ENCODE data around the gene OR1C1.

GRCh38 chr1:245984315-245984958 lies 522.6 kb downstream of the SMYD3 start:
- PRO-cap = no peak
- RAMPAGE, long total RNA, 3 experiments = no peak in any of the 3 experiments

- PRO-cap = no peak
- RAMPAGE, long total RNA, 3 experiments = no peak in any of the 3 experiments
These were observed 396.8 kb downstream of the SMYD3 start for GRCh38 chr1:246109998-246110912.

GRCh38 chr1:246219480-246220036 lies 287.5 kb downstream of the SMYD3 start:
- PRO-cap = no peak
- RAMPAGE, long total RNA, 3 experiments = no peak in any of the 3 experiments

DNA sequence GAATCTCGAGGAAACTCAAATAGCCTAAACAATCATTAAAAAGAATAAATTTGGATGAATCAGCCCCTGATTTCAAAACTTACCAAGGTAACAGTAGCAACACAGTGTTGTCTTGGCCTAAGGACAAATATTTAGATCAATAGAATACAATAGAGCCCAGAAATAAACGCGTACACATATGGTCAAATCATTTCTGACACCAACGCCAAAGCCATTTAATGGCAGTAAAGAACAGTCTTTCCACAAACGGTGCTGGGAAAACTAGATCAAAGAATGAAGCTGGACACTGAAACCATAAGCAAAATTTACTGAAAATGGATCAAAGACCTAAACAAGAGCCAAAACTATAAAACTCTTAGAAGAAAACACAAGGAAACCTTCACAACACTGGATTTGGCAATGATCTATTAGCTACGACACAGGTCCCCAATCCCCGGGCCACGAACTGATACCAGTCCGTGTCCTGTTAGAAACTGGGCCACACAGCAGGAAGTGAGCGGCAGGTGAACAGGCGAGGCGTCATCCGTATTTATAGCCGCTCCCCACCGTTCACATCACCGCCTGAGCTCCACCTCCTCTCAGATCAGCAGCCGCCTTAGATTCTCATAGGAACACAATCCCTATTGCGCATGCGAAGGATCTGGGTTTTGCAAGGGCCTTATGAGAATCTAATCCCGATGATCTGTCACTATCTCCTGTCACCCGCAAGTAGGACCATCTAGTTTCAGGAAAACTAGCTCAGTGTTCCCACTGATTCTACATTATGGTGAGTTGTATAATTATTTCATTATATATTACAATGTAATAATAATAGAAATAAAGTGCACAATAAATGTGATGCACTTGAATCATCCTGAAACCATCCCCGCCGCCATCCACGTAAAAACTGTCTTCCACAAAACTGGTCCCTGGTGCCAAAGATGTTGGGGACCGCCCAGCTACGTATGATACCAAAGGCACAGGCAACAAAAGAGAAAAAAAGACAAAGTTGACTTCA lies 11.9 kb downstream of the TFB2M start:
- PRO-cap = no peak
- RAMPAGE, long total RNA, 3 experiments = no peak in any of the 3 experiments

DNA sequence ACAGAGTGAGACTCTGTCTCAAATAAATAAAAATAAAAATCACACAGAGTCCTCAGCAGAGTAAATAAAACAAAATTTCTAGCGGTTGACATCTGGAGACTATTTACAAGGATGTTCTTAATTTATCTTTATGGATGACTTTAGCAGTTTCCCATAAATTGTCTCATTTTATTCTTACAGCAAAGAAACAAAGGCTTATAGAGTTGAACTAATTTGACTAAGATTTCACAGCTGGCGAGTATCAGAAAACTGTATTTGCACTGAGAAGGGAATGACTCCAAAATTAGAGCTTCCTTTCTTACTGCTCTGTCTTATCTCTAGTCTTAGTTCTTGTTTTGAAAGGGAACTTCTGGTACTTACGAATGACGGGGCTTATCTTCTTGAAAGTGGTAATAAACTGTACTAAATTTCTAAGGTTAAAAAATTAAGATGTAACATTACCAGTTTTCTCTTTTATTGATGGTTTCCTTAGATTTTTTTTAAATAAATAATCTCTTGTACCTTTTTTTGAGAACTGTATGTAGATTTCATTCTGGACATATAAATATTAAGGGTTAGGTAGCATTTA lies 13.6 kb downstream of the CNST start:
- PRO-cap = no peak
- RAMPAGE, long total RNA, 3 experiments = no peak in any of the 3 experiments

DNA sequence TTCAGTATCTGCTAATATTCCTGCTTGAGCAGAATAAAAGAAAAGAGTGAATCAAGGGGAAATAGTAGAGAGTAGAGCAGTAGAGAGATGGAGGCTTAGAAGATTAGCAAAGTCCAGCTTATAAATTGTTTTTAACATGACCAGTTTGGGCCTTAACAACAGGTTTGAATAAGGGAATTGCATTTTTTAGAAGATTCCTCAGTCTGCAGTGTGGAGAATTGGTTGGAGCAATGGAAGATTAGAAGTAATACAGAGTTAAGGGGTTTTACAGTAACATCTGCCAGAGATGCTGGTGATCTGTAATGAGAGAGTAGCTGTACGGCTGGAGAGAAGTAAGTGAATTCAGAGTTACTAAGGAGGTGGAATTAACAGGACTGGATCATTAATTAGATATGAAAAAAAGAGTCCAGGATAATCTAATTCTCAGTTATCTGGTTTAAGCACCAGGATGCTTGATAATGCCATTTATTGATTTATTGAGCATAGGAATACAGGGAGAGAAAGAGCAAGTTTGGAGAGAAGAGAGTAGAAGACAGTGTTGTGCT lies 34.0 kb downstream of the CNST start:
- PRO-cap = no peak
- RAMPAGE, long total RNA, 3 experiments = no peak in any of the 3 experiments

GRCh38 chr1:246681823-246682275 lies 42.4 kb upstream of the SCCPDH start:
- PRO-cap = no peak
- RAMPAGE, long total RNA, 3 experiments = no peak in any of the 3 experiments

DNA sequence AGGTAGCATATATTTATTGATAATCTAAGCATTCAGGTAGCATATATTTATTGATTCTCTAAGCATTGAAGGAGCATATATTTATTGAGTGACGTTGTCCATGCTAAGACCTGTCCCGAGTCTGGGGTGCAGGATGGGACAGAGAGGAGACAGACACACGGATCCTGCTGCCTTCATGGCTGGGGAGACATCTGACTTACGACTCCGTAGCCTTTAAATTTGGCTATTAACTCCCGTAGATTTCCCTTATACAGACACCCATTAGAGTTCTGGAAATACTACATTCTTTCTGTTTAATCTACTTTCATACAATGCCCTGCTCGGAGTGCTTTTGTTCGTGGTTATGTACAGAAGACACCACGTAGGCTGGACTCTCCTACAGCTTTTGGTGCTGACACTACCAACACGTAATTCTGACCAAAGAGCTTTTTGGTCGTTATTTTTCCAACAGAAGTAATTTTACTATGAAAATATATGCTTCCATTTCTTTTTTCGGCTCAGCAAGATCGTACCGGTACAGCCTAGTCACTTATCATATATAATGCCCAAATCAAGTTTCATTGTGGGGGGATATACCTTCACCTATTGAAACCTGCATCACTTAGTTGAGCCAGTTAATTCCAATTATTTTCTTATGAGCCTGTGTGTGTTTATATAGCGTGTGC lies 1.2 kb downstream of the SCCPDH start:
- PRO-cap = no peak
- RAMPAGE, long total RNA, 3 experiments = no peak in any of the 3 experiments

GRCh38 chr1:246726805-246727328 lies 2.7 kb downstream of the SCCPDH start:
- PRO-cap = no peak
- RAMPAGE, long total RNA, 3 experiments = no peak in any of the 3 experiments

GRCh38 chr1:246769221-246769866 lies 45.1 kb downstream of the SCCPDH start:
- PRO-cap = no peak
- RAMPAGE, long total RNA, 3 experiments = no peak in any of the 3 experiments

DNA sequence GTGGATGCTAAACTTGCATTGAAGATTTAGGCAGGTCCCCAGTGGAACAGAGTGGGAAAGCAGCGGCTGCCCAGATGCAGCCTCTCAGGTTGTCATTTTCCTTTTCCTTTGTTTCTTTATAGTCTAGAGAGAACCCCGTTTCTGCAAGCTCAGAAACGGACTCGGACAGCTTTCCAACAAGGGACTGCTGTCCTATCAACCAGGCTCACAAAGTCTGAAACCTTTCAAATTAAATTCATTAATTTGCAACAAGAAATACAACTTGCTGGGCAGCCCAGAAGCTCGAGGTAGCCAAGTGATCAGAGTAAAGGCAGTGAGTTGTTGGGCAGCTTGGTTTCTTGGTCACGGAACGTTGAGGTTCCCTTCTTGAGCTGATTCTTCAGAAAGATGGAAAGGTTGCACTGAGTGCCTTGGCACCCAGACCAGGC lies 55.0 kb downstream of the SCCPDH start:
- PRO-cap = no peak
- RAMPAGE, long total RNA, 3 experiments = no peak in any of the 3 experiments

DNA sequence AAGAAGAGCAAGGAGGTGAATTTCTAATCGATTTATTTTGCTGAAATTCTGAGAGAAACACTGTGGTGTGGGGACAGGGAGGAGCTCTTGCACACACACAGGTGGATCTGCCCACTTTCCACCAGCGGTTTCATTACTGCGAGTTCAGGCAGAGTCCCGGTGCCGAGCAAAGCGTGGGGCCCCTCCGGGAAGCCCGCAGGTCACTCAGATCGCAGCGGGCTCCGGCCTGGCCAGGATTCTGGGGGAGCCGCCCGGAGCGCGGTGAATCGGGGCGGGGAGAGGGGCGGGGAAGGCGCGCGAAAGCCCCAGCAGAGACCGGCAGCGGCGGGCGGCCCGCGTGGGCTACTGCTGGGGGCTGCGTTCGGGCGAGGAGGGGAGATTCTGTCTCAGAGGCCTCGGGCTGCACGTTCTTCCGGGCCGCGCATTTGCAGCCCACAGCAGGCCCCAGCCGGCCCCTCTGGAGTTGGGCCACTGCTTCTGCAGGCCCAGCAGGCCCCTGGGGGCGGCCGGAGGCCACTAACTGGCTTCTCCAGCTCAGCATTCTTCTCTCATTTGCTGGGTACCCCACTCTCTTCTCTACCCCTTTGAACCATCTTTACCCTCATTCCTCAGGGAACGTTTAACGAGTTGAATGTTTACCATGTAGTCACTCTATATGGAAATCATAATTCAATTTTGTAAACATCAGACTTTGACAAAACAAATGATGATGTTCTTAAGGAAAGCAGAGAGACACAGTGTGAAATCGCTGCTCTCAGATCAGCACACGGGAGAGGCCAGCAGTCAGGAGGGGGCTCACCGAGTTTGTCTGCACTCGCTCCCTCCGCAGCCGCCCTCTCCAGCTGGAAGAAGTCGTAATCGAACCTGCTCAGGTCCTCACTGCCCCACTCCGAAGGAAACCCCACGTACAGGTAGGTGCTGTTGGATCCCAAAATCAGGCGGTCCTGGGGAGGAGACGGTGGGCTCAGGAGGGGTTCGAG lies 64.9 kb downstream of the SCCPDH start:
- PRO-cap = no peak
- RAMPAGE, long total RNA, 3 experiments = no peak in any of the 3 experiments

DNA sequence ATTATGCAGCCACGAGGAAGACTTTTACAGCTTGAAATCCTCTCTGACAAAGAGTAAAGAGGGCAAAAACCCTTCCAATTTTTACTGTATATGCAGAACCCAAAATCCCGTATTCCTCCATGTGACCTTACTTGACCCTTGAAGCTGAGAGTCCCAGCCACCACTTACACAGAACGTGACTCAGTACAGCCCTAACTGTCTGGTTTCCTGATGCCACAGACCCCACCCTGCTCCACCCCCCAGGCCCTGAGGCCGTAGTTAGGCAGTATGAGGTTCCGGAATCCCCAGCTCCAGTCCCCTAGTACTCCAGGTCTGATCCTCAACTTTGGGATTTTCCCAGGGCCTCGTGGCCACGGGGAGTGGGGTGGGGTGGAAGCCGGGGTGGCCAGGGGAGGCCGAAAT lies 70.6 kb downstream of the SCCPDH start:
- PRO-cap = no peak
- RAMPAGE, long total RNA, 3 experiments = no peak in any of the 3 experiments

- PRO-cap = no peak
- RAMPAGE, long total RNA, 3 experiments = no peak in any of the 3 experiments
These were observed 56.5 kb downstream of the AHCTF1 start for GRCh38 chr1:246874926-246876009.

DNA sequence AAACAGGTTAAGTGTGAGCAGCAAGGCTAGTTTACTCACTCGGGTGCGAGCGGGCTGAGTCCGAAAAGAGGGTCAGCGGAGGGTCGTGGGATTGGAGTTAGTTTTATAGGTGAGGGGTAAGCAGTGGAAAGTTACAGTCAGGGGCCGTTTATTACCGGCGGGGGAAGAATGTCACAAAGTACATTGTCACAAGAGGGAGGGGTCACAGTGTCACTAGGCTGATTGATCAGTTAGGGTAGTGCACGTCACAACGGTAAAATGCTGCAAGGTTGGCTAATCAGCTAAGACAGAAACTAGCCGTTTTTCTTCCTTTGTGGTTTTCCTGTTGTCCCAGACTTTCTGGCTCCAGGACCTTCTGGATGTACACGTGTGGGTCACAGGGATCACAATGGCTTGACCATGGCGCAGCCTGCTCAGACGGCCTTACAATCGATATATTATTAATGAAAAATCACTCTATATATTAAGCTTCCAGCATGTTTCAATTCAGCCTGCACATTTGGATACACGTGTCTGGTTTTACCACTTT lies 828 bp upstream of the ZNF670 start:
- PRO-cap = no peak
- RAMPAGE, long total RNA, 3 experiments = no peak in any of the 3 experiments

DNA sequence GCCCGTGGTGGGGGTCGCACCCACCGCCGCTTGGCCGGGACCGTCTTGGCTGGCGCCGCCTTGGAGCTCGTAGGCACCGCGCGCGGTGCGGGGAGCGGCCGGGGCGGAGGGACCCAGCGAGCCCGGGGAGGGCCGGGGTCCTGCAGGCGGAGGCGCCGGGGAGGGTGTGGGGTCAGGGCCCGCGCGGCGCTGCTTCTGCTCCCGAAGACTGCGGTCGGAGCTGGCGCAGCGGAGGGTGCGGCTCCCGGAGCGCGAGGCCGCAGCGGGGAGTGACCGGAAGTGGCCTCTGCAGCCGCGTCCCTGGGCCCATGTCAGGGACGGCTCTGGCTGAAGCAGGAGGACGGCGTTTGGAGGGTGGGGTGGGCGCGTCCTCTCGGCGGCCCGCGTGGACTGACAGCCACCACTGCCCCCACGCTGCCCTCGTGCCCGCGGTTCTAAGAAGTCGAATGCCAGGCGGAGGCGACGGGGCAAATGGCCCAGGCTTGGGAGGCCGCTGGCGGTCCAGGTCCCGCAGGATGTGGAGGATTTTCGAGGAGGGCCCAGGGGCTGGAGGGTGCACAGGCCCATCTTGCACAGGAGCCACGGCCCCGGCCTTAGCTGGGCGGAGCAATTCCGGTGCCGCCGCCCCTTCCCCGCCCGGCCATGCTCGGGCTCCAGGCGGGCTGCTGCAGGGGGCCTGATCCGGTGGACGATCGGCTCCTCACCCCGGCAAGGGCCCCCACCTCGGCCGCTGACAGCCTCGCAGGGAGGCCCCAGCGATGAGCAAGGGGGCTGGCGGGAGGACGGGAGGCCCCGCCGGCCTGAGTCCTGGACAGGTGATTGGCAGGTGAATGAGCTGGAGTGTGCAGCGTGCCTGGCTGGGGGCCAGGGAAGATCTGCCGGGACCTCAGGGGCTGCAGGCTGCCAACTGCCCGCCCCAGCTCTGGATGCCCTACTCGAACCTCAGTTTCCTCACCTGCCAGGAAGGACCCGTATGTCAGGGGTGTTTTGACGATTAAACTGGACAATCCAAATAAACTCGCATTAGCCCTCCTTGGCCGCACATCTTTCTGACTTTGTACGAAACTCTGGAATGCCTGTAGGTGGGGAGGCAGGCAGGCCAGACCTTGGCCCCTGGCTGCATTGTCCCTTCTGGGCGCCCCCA lies 7.9 kb upstream of the ZNF669 start:
- PRO-cap = bidirectional peak, plus-strand start at position 338 of the sequence, minus-strand start at position 210 of the sequence
- RAMPAGE, long total RNA, 3 experiments = no peak in any of the 3 experiments

DNA sequence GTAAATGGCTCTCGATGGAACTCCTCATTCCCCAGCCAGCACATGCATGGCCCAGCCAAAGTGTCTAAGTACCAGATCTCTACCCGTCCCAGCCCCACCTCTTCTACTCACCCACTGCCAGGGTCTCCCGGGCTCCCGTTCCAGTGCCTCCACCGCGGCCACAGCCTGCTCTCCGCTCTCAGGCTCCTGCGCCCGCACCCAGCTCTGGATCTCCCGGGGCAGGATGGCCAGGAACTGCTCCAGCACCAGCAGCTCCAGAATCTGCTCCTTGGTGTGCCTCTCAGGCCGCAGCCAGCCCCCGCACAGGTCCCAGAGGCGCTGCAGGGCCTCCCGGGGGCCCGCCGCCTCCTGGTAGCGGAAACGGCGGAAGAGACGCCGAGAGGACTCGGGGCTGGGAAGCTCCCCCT lies 2.6 kb downstream of the ZNF496 start:
- PRO-cap = no peak
- RAMPAGE, long total RNA, 3 experiments = no peak in any of the 3 experiments

DNA sequence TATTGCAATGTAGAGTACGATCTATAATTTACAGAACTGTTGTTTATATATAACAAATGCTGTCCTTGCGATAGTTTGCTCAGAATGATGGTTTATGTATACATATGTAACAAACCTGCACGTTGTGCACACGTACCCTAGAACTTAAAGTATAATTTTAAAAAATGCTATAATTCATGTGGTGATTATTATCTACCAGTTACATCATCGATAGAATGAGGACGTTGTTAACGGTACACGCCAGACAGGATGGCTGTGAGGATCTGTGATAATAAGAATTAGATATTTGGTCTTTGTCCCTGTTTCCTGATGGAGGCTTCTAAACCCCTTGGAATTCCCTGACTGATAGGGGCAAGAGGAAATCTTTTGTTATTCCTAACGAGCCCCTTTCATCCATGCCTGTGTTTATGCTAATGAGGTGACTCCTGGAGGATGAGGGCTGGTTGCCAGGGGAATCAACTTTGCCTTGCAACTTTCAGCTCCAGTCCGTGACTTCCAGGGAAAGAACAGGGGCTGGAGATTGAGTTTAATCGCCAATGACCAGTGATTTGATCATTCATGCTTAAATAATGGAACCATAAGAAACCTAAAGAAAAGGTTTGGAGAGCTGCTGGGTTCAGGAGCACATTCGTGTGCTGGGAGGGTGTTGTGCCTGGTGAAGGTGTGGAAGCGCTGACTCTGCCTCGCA lies 39.4 kb upstream of the NLRP3 start:
- PRO-cap = no peak
- RAMPAGE, long total RNA, 3 experiments = no peak in any of the 3 experiments

DNA sequence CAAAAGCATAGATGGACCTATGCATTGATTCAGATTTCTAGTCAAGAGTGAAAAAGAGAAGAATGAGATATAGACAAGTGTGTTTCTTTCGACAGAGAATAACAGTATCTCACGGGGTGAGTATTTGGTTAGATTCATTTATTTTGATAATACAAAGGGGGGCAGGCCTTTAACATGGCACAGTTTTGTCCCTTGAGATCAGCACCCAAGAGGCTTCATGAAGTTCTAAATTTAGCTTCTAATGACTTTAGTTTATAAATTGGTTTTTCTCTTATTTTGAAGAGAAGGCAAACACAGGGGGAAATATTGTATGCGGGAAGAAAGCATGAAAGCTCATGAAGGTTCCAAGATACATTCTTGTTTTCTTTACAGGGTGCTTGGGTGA lies at the start of gene OR1C1:
TSS of gene OR1C1 (minus strand) at position 90 of the 385 bp plus-strand sequence.
- PRO-cap = no peak
- RAMPAGE, long total RNA, 3 experiments = no peak in any of the 3 experiments

- PRO-cap = no peak
- RAMPAGE, long total RNA, 3 experiments = no peak in any of the 3 experiments
These were observed 5.0 kb downstream of the OR14A16 start for GRCh38 chr1:247818803-247819367.

Measured in gastrocnemius medialis (tissue), 3 donors.